GM19240 (cell line): ENCODE measurements around the genes FAR2, IPO8 and DDX11.

DNA sequence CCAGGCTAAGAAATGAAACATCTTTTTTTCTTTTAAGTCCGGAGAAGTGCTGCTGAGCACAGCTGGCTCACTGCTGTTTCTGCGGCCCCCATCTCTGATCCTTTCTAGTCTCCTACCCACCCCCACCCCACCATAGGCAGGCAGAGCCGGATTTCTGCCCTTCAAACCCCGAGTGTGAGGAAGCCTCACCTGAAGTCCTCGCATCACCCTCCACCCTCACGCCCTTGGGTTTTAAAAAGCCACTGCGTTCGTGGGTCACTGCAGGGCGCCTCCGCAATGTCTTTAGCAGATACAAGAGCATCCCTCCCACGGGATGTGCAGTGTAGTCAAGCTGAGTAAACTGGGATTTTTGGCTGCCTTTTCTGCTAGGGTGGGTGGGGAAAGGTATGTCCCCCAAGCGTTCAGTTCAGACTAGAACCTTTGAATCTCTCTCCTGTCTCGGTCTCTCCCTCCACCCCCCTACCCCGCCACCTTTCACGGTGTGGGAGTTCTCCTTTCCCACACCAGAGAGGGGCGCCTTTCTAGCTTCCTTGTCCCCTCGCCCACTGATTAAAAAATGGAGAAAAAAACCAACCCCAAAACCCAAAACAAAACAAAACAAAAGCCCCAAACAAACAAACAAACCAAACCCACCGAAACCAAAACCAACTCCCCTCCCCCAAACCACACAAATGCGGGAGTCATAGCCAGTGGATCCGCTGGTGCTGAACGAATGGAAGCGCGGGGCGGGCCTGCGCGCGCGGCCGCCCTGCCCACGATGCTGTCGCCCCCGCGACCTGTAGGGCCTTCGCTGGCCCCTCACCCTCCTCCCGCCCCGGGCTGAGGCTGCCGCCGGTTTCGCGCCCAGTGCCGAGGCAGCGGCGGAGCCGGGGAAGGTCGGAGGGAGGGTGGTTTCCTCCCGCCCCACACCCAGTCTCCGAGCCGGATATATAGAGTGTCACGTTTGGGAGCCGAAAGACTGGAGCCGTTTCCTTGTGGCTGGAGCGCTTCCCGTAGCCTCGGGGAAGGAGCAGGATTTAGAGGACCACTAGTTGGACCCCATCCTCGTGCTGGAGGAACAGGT, at the start of gene FAR2:
TSS of gene FAR2 (plus strand) at position 932 of the 1,063 bp plus-strand sequence.
- RRBS, result 3% methylated on average over 13 of the region's 55 CpGs

- RRBS, result 95% methylated on average over 5 of the region's 68 CpGs
Observed at GRCh38 chr12:29389082-29390007, 8.4 kb upstream of the ERGIC2 start.

GRCh38 chr12:29561934-29562710, 64.6 kb upstream of the OVCH1 start:
- RRBS, result no CpG with 5 or more reads among the region's 4 CpGs

- RRBS, result no CpG with 5 or more reads among the region's 3 CpGs
Observed at GRCh38 chr12:29617069-29617357, 119.5 kb upstream of the OVCH1 start.

GRCh38 chr12:30694862-30695246, 815 bp downstream of the IPO8 start:
- RRBS, result no CpG with 5 or more reads among the region's 12 CpGs

DNA sequence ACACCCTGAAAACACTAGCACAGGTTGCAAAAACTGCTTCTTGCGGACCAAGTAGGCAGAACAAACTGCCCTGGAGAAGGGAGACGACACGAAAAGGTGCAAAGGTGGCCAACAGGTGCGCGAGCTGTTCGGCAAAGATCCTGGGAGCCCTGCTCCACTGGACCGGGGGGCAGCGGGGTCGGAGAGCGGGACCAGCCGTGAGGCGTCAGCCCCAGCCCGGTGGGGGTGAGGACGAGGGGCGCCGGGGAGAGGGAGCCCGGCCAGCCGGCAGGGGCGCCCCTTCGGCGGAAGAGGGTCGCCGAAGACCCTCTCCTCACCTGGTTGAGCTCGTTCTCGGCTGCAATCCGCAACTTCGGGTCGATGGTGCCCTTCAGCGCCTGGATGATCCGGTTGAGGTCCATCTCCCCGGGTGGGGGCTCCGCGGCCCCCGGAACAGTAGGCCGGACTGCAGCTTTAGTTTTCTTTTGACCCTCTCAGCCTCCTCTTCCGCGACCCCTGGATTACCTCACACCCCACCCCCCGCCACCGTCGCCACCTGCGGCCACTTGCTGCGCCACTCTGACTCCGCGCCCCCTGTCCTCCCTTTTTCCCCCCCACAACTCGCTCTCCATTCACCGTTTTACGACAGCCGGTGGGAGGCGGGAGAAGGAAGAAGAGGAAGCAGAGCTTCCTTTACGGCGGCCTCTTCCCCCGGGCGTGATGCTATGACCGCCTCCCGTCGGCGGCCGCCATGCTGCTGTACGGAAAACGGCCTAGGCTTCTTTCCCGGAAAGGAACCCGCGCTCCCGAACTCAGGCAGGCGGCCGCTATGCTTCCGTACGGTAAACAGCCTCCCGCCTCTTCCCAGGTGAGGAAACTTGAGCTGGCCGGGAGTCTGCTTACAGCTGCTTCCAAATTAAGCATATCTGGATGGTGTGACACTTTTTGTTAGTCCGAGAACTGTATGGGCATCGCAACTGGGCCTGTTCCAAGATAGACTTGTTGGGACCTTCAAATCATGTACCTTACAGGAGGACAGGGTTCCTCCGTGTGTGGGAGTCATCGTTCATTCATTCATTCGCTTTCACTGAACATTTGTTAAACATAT, at the start of gene IPO8:
TSS of gene IPO8 (minus strand) at position 623 of the 1,087 bp plus-strand sequence.
- RRBS, result 2% methylated on average over 26 of the region's 75 CpGs

DNA sequence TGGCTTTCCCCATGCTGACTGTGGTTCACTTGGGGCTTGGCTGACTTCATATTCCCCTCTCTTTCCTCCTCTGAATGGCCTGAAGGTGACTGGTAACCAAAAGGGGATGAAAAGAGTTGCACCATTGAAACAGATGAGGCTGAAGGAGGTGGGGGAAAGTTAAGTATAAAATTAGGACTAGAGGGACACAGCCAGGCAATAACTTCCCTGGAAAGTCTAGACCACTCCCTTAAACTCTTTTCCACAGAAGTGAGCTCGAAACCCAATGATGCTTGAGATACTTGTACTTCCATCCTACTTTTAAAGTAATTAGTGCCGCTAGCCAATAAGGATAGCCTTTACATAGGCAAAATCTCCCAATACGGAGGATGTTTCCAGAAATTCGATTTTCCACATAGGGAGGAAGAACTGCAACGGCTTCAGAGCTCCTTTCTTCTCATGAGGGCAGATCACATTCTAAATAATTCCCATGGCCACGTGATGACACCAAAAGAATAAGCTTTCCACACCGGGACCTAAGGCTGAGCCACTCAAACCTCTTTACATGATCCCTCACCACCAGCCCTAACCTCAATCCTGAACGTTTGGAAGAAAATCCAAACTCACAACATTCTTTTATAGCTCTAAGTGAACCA, 1.2 kb downstream of the CAPRIN2 start:
- RRBS, result no CpG with 5 or more reads among the region's 8 CpGs

GRCh38 chr12:31073448-31074610, at the start of gene DDX11:
Gene DDX11, plus strand, starts transcription at chr12:31073860.
- RRBS, result no CpG with 5 or more reads among the region's 74 CpGs

DNA sequence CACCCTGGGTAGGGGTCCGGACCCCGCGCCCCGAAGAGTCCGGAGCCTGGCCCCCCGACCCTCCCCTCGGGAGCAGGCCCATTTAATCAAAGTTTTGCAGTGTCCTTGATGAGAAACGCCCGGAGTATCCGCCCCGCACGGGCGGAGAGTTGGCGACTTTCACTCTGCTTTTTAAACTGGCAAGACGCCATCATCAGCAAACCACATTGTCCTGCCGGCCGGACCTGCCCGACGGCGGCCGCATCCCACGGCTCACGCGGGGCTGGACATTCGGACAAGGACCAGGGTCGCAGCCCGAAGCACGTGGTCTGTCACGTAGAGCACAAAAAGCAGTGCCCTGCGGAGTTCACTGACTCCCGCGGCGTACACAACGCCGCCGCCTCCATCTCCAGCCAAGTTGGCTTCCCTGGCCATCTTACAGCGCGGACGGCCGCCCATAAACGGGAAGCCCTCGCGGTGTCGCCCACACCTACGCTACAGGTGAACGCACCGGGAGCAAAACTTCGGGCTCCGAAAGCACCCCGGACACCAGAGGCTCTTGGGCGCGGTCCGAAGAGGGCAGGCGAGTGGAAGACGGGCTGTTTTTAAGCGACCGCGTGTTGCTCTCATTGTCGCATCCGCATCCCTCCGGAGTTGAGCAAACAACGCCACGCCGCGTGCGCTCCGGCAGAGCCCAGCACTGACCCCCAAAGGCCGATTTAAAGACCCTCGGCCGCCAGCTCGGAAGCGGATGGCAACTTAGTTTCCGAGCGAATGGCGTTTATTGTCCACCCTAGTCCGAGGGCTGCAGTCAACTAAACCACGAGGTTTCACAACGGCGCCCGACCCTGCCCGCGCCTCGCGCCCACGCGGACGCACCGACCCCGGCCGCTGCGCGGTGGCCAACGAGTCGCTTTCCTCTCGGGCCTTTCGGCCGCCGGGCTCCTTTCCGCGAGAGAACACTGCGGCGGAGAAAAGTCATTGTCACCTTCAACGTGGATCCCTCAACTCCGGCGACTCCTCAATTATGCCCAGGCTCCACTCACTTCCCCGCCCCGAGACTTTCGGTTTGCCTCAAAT, 885 bp downstream of the SINHCAF start:
- RRBS, result 1% methylated on average over 42 of the region's 108 CpGs

DNA sequence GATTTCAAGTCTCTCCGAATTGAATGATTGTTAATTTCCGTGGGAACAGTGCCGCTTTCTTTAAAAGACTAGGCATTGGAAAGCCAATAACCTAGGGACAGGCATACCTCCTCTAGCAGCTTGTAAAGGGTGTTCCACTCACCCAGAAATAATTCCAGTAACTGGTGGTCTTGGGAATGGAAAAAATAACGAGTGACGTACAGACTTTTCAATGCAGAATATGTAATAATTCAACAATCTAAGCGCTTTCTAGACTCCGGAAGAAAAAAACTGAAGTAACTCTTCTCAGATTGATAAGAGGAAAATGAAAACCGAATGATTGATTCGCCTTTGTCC, 899 bp upstream of the SINHCAF start:
- RRBS, result 95% methylated on average over 1 of the region's 9 CpGs

DNA sequence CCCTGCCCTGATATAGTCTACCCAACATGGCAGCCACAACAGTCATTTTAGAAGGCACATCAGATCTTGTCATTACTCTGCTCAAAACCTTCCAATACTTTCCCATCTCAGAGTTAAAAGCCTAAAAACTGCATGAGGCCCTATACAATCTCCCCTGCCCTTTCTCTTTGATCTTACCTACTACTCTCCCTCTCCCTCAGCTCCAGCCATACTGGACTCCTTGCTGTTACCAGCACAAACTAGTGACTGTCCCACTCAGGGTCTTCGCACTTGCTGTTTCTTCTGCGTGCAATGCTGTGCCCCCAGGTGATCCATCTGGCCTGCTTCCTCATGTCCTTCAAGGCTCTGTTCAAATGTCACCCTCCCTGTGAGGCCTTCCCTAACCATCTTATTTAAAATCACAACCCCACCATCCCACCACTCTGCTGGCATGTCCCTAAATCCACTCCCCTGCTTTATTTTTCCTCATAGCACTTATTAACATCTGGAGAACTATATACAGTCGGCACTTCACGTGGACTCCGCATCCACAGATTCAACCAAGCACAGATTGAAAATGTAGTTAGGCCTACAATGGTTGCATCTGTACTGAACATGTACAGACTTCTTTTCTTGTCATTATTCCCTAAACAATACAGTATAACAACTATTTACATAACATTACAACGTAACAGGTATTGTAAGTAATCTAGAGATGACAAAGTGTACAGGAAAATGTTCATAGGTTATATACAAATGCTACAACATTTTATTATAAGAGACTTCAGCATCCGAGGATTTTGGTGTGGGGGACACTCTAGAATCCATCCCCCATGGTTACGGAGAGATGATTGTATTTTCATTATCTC, 2.8 kb downstream of the DENND5B start:
- RRBS, result no CpG with 5 or more reads among the region's 8 CpGs

DNA sequence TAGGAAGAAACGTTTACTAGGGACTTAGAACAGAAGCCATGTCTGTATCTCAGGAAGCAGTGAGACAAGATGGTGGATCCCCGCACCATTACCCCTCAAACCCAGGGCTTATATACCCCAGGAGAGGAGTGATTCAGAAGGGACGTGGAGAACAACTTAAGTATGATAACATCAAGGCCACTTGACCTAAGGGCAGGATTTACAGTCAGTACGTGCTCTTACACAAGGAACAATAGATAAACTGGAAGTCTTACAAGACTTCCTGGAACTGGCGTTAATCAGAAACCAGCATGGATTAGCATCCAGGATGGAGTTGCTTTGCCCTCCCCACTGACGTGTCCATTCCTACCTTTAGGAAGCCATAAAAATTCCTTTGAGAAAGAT, 8.6 kb upstream of the ETFBKMT start:
- RRBS, result no CpG with 5 or more reads among the region's 6 CpGs

GRCh38 chr12:31896489-31897097, 62.6 kb upstream of the RESF1 start:
- RRBS, result no CpG with 5 or more reads among the region's 7 CpGs

DNA sequence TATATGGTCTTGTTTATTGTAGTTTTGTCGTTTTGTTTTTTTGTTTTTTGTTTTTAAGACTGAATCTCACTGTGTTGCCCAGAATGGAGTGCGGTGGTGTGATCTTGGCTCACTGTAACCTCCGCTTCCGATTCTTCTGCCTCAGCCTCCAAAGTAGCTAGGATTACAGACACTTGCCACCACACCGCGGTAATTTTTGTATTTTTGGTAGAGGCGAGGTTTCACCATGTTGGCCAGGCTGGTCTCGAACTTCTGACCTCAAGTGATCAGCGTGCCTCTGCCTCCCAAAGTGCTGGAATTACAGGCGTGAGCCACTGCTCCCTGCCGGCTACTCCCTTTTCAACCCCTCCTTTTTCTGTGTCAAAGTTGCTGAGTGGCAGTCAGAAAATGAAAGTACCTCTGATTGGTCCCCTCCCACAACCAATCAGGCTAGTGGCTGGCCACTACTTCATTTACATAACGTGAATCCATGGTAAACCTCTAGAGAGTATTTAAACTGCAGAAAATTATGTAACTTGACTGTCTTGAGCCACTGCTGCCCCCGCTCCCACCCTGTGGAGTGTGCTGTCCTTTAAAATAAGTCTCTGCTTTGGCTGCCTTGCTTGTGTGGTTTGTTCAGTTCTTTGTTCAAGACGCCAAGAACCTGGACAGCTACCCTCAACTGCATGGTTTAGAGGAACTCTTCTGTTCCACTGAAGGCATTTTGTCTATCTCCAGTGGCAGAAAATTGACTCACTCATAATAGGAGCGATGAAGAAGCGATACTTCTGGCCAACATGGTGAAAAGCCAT, 5.9 kb downstream of the RESF1 start:
- RRBS, result no CpG with 5 or more reads among the region's 16 CpGs

DNA sequence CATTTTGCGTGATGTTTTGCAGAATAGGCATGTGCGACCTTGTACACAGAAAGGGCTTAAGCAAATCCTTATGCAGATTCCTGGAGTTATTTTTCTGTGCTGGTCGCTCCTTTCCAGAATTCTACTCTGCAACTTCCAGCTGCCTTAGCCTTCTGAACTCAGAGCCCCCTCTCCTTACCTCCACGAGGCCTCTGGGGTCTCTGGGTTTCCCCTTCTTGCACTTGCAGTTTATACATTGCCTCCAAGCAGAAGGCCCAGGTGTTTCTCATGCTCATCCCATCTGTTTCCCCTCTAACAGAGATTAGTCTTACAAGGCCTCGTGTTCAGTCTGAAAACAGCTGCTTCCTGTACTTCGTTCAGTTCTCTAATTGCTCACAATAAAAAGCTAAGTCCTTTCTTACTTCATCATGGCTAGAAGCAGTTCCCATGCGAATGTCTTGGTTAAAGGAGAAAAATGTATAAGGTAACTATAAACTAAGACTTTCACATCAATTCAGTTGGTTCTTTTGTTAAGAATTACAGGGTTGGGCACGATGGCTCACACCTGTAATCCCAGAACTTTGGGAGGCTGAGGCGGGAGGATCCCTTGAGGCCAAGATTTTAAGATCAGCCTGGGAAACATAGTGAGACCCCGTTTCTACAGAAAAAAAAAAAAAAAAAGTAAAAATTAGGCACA, 134.3 kb upstream of the FGD4 start:
- RRBS, result no CpG with 5 or more reads among the region's 10 CpGs

DNA sequence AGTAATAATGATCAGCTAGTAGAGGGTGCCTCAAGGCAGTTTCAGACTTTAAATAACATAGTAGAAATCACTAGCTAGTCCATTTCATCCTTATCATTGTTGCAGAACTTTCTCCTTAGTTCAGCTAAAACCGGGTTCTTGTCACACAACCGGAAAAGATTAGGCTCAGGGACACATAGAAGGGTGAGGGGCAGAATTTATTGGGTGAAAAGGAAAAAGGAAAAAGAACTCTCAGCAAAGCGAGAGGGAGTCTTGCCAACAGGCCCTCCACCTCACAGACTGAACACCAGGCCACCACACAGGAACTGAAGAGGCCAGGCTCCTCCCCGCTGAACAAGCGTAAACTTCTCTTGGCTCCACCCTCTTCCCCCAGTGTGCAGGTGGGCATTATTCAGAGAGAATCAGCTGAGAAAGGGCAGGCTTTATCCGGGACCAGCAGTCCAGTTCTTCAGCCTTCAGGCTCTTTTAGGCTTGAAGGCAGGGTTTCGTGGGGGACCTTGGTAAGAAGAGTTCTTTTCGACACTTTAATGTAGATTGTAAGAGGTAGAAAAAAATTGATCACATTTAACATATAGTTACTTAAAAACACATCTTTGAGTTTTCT, 125.6 kb upstream of the FGD4 start:
- RRBS, result no CpG with 5 or more reads among the region's 8 CpGs

DNA sequence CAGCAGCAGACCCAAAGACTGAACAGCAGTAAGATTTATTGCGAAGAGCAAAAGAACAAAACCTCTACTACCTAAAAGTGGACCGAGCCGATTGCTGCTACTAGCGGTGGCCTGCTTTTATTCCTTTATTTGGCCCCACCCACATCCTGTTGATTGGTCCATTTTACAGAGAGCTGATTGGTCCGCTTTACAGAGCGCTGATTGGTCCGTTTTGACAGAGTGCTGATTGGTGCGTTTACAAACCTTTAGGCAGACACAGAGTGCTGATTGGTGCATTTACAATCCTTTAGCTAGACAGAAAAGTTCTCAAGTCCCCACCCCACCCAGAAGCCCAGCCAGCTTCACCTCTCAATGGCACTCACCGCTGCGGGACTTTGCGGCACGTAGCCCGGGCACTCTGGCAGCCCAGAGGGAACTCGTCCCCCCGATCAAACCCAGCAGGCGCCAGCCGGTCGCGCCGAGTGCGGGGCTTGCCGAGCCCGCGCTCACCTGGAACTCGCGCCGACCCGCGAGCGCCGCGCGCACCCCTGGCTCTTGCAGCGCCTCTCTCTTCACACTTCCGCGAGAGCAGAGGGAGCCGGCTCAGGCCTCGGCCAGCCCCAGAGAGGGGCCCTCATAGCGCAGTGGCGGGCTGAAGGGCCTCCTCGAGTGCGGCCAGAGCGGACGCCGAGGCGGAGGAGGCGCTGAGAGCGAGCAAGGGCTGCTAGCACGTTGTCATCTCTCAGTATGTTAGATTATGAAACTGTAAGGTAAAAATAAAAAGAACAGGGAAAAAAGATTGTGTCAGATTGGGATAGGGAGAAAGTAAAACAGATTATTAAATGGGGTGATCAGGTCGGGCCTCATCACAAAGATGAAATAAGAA, 8.6 kb upstream of the FGD4 start:
- RRBS, result 19% methylated on average over 4 of the region's 50 CpGs

- RRBS, result no CpG with 5 or more reads among the region's 2 CpGs
Observed at GRCh38 chr12:32743502-32744466, 11.9 kb downstream of the YARS2 start.